ENCODE measurements around the genes ATP5MG, FOXR1, HYOU1 and HMBS.

- PRO-cap, result no peak
Measured at GRCh38 chr11:118194065-118194398, 17.6 kb upstream of the SCN2B start.

- PRO-cap, result no peak
Measured at GRCh38 chr11:118210327-118210841, 14.4 kb downstream of the JAML start.

DNA sequence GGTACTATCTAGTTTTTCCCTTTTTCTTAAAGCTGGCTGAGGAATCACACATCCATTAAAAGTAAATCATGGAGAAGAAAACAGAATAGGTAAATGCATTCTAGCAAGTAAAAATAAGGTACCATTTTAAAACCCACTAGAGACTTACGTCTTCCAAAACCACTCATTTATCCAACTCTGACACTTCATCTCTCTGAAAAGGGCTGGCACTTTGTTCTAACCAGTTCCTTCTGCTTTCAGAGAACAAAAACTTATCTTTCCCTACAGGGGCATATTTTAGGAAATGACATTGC, 11.3 kb downstream of the MPZL3 start:
- PRO-cap, result no peak

GRCh38 chr11:118246197-118246760, 5.9 kb downstream of the MPZL3 start:
- PRO-cap, result no peak

- PRO-cap, result no peak
Measured at GRCh38 chr11:118366309-118366893, 7.0 kb downstream of the UBE4A start.

GRCh38 chr11:118400948-118402118, at the start of gene ATP5MG:
Gene ATP5MG, plus strand, starts transcription at chr11:118401606.
- PRO-cap, result bidirectional peak, plus-strand start at chr11:118401607, minus-strand start at chr11:118401342

DNA sequence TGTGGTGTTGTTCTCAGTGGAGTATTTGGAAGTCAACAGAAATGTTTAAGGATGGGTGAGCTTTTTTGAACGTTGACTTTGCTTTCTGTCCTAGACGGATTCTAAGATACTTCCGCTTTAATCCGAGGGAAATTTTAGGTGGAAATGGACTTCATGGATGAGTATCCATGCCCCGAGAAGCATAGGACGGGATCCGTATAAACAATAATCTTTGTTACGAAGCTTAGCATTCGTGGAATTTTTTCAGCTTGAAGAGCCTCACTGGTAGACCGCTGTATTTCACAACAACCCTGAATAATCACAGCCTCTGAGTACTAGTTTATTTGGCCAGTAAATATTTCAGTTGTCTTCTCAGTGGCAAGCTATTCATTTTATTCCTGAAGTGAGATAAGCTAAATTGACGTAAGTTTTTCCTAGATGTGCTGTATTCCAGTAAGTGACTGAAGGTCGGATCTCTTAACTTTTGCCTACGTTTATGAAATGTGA, 756 bp downstream of the ATP5MG start:
- PRO-cap, result no peak

DNA sequence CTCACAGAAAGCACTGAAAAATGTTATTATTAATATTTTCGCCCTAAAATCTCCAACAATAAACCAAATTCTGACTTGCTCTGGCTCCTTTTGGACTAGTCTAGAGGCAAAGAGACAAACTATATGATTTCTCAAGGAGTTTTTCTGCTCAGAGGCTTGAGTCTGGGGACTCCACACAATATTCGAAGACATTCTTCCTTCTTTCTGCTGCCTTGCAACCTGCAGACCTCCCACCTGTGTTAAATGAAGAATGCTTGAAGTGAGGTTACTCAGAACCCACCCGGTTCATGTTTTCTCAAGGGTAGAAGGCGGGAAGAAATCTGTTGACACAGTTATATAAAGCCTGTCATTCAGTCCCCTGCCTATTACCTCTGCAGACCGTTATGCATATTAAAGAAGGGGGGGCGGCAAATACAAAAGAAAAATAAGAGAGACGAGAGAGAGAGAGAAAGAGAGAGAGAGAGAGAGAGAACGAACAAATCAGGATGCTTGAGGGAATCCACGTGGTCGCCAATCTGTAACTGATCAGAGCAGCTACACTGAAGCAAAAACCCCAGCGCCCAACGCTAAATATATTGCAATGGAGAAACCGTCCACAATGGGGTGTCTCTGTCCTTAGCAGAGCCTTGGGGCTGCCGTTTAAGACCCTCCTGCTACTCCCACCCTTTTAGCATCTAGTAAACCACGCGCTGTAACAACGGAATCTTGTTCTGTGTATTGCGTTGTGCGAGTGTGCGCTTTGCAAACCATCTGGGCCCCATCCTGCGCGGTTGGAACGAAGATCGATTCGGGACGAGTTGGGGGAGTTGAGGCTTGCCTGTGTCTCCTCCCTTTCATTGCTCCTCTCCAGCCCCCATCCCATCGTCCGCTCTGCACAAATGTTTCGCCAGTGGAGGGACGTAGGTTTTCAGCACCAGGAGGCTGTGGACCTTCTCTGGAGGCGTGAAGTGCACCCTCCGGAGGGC, 2.0 kb upstream of the KMT2A start:
- PRO-cap, result no peak

- PRO-cap, result no peak
Measured at GRCh38 chr11:118608307-118609289, 1.2 kb downstream of the PHLDB1 start.

DNA sequence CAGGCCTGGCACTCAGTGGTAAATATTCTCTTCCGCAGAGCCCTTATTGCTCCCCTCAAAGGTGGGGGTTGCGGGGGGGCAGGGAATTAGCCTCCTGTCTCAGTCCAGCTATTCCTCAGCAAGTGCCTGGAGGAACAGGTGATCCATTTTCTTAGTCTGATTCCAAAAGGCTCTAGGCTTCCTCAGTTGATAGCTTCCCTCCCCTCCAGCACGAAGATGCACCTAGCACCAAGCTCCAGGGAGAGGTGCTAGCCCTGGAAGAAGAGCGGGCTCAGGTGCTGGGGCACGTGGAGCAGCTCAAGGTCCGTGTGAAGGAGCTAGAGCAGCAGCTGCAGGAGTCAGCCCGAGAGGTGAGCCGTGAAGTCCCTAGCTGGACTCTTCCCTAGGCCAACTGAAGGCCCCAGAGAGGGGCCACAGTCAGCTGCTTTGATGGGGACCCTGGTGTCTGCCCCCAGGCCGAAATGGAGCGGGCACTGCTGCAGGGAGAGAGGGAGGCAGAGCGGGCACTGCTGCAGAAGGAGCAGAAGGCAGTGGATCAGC, 24.4 kb downstream of the PHLDB1 start:
- PRO-cap, result no peak

DNA sequence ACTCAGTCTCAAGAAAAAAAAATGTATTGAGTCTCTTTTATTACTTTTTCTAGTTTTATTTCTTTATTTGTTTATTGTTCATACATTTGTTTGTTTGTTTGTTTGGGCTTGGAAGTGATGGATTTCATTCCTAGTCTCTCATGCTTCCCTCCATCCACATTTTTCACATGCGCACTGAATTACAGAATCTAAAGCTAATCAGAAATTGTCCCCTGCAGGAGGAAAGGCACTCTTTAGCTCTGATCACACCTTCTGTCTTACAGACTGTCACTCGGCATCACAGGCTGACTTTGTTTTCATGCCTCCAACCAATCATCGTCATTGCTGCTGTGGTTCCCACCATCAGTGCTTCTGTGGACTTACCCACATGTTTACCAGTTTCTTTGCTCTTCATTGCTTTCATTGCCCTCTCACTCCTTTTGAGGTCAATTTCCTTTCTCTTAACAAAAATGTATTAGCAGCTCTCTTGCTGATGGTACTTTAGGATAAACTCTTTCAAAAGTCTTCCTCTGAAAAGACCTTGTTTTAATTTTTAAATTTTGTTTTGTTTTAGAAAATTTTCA, 20.0 kb upstream of the TREH start:
- PRO-cap, result no peak

DNA sequence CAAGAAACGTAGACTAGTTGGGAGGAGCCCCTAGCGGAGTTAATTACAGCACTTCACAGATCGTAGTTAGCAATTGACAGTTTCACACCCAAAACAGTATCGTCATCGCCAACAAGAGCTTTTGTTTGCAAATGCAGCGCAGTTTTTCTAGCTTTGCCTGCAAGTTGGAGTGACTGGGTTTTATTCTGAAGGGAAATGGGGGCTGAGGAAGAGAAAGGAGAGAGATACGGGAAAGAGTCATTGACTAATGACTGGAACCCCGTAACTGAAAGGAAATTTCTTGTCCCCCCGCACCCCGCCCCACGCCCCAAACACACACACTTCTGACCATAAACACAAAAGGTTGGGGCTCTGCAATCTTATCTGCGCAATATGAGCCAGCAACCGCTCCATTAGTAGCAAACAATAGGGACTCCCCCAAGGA, 999 bp downstream of the DDX6 start:
- PRO-cap, result bidirectional peak, plus-strand start at position 183 of the sequence, minus-strand start at position 61 of the sequence

DNA sequence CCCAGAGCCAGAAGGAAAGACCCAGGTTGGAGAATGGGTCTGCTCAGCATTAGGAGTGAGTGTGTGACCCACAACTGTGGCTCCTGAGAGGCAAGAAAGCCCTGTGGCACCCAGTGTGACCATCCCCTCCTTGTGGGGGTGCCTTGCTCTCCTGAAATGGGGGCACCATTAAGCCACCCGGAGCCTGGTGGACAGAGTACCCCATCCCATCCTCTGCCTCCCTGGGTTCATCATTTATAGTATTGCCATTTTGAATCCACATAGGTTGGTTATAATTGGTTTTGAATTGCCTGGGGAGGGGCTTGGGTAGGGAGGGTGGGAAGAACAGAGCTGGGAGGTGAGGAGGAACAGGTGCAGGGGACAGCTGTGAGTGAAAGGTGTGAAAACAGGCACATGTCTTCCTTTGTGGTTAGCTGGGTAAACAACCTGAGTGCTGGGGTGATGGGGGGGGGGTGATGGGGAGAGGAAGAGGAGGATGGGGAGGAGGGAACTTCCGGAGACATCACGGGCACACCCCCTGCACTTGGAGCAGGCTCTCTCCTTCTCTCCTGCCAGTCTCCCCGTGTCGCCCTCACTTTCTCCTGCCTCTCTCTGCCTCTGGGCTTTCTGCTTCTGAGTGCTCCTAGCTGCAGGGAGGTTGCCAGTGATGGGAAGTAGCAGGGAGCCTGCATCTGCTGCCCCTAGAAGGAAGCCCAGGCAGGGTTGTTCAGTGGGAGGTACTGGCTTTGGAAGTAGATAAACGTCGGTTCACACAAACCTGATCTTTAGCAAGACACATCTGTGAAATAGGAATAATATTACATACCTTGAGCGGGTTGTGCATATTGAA, 8.7 kb downstream of the CXCR5 start:
- PRO-cap, result no peak

GRCh38 chr11:118930091-118930771, 4.5 kb upstream of the BCL9L start:
- PRO-cap, result bidirectional peak, plus-strand start at chr11:118930479, minus-strand start at chr11:118930172

DNA sequence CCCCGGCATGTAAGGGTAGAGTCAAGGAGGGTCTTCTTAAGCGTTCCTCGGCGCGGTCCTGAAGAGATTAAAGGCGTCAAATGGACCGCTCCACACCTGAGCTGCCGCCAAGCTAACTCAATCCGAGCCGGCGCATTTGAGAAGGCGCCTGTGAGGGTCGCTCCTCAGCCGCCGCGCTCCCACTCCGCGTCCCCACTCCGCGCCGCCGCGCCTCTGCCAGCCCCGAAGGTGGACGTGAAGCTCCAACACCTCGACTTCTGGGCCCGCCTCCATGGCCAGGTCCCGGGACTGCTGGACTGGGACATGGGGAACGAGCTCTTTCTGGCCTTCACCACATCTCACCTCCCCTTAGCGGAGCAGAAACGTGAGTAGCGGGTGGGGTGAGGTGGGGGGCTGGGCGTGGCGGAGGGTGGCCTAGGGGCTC, at the start of gene FOXR1:
FOXR1 (plus strand) TSS at position 133 of the 424 bp plus-strand sequence.
- PRO-cap, result no peak

GRCh38 chr11:119056277-119057273, at the start of gene HYOU1:
Gene HYOU1, minus strand, starts transcription at chr11:119057205.
- PRO-cap, result bidirectional peak, plus-strand start at chr11:119056730, minus-strand start at chr11:119056471; bidirectional peak, plus-strand start at chr11:119057481, minus-strand start at chr11:119057205

GRCh38 chr11:119065420-119065786, 2.2 kb upstream of the VPS11 start:
- PRO-cap, result no peak

DNA sequence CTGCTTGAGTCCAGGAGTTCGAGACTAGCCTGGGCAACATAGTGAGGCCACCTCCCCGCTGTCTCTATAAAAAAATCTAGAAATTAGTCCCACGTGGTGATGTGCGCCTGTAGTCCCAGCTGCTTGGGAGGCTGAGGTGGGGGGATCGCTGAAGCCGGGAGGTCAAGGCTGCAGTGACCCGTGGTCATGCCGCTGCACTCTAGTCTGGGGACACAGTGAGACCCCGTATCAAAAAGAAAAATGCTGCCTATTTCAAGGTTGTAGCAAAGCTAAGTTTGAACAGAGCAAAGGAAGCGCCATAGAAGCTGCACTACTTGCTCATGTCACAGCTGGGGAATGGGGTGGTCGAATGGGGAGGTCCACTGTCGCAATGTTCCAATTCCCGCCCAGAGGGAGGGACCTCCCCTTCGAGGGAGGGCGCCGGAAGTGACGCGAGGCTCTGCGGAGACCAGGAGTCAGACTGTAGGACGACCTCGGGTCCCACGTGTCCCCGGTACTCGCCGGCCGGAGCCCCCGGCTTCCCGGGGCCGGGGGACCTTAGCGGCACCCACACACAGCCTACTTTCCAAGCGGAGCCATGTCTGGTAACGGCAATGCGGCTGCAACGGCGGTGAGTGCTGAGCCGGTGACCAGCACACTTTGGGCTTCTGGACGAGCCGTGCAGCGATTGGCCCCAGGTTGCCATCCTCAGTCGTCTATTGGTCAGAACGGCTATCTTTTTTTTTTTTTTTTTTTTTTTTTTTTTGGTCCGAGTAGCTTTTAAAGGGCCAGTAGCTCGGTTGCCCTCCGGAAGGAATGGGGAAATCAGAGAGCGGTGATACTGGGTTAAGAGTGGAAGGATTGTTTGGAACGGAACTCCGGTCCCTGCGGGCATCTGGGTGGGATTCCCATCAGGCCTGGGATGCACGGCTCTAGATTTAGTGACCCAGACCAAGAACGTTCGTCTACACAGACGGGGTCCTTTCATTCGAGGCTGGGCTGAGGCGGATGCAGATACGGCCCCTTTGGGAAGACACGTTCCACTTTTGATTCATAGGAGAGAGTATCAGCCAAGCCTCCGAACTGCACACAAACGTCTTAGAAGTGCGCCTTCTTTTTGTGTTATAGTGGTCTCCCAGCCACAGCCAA, at the start of gene HMBS:
HMBS (plus strand) TSS at position 425 of the 1,128 bp plus-strand sequence.
- PRO-cap, result bidirectional peak, plus-strand start at position 437 of the sequence, minus-strand start at position 338 of the sequence

DNA sequence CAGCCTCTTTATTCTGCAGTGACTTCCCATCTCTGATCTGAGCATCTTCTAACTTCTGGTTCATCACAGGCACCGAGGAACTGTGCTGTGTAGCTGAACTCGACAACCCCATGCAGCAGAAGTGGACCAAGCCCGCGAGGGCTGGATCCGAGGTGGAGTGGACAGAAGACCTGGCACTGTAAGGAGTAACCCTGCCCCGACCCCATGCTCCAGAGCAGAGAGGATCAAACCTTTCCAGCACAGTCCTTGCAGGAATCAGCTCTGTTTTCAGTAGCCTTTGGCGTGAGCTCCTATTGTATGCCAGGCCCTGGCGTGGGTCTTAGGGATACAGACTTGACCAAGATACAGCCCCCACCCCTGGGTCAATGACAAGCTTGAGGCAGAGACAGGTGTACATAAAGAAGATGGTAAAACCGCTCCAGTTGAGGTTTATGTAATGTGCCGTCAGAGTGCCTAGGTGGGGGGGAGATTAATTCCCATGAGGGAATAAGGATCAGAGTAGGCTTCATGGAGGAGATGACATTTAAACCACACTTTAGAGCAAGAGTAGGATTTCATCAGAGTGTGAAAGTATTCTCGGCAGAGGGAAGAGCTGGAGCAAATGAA, 4.4 kb downstream of the C2CD2L start:
- PRO-cap, result no peak

DNA sequence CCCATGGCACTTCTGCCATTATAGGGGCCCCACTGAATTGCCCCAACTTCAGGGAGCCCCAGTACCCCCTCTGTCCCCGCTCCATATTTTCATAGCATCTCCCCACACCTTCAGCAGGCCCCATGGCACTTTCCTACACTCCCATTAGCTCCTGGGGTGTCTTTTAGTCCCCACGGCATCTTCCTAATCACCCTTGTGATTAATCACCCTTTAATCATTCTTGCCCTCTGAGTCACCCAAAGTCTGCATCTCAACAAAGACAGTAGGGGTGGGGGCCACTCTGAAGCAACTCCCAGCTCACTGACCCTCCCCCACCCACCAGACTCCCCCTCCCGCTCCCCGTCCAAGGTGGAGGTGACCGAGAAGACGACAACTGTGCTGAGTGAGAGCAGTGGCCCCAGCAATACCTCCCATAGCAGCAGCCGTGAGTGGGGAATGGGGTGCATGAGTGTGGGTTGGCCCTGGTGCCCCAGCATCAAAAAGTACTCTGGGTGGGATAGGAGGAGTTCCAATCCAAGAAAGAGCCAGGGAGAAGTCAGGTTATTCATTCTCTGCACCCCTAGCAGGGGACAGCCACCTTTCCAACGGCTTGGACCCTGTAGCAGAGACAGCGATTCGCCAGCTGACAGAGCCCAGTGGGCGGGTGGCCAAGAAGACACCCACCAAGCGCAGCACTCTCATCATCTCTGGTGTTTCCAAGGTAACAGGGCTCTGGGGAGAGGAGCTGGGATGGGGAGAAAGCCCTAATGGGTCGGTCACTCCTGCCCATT, 6.3 kb downstream of the C2CD2L start:
- PRO-cap, result no peak